Cardiac atrium fibroblast (primary cell): ENCODE measurements around a stretch of chr10.

GRCh38 chr10:78744656-78745096 is 324.1 kb upstream of the ZMIZ1 start:
- RAMPAGE, long total RNA = no peak

GRCh38 chr10:78774632-78774922 is 294.2 kb upstream of the ZMIZ1 start:
- RAMPAGE, long total RNA = no peak

- RAMPAGE, long total RNA = no peak
These were observed 137.0 kb upstream of the ZMIZ1 start for GRCh38 chr10:78931685-78932213.

- RAMPAGE, long total RNA = no peak
These were observed 103.7 kb upstream of the ZMIZ1 start for GRCh38 chr10:78964826-78965775.

DNA sequence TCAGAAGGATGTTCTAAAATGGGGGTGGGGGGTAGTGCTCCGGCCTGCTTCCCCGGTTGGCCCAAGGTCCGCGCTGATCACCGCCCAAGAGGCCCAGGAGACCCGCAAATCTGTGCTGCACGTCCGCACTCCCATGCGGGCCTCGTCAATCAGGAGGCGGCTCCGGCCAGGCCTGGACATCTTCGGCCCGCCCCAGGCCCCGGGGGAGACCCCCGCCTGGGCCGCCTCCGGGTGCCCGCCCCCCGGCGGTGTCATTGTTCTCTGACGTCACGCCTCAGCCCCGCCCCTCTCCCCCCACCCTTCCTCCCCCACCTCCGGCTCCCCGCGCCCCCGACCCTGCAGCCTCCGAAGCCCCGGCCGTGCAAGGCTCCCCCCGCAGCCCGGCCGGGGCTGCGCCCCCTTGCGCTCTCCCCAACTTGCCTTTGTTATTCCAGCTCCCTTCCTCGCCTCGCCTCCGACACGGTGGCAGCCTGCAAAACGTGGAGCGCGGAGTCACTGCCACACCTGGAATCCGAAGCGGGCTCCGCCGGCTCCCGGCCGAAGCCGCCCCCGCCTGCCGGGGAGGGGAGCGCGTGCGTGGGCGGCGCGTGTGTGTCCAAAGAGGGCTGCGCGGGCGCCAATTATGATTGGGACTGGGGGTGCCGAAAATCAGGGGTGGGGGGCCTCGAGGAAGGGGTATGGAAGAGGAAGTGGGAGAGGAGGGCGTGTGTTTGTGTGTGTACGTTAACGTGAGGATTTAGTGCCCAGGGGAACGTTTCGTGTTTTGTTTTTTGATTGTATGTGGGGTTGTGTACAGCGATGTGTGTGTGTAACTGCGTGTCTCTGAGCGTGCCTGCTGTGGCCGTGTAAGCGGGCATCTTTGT is 1.6 kb upstream of the ZMIZ1 start:
- RAMPAGE, long total RNA = no peak

DNA sequence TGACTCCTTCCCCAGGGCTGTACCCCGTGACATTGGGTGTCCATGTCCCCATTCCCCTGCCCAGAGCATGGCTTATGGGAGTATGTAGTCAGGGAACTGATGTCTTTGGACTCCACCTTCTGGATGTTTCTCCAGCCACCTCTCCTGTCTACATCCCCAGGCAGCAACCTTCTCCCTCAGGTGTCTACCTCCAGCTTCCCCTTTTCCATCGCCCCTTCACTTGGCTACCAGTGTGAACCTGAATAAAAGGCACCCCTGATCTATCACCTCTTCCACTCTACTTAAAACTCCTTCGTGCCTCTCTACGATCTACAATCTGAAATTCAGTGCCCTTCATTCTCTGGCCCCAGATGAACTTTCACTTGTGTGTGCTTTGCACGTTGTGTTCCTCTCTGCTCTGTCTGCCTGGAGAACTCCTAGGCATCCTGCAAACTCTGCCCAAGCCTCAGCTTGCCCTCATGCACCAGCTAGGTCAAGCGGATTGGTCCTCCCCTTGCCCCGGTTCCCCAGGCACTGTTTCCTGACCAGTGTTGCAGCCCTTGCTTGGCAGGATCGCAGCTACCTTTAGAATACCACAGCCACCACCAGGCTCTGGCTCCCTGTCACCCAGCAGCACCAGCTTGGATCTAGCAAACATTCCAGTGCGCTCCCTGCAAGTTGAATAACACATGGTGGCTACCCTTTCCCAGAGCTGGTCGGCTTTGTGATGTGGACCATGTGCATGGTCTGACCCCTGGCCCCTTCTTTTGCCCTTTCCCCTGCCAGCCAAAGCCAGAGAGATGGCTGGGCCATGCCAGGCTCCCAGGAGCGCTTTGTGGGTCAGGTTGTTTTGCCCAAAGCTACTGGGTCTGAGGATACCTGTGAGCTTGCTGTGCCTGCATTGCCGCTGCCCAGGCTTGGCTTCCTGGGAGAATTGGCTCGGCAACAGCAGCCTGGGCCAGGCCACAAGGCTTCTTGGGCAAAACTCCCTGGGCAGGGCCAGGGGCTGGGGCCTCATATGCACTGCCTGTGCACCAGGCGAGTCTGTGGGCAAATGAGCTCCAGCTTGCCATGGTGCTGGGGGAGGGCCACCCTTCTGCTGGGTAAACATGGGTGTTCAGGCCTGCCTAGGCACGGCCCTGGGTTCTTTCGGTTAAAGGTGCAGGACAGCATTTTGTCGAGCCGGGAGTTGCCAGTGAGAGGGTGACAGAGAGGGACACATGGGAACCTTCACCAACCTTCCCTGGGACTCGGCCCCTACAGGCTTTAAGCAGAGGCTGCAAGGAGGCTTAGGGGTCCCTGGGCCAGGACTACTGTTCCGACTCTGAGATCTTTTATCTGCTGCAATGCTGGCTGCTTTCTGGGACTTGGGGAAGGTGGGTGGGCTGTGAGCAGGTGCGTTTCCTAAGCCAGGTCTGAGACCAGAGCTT is 19.1 kb downstream of the ZMIZ1 start:
- RAMPAGE, long total RNA = no peak

DNA sequence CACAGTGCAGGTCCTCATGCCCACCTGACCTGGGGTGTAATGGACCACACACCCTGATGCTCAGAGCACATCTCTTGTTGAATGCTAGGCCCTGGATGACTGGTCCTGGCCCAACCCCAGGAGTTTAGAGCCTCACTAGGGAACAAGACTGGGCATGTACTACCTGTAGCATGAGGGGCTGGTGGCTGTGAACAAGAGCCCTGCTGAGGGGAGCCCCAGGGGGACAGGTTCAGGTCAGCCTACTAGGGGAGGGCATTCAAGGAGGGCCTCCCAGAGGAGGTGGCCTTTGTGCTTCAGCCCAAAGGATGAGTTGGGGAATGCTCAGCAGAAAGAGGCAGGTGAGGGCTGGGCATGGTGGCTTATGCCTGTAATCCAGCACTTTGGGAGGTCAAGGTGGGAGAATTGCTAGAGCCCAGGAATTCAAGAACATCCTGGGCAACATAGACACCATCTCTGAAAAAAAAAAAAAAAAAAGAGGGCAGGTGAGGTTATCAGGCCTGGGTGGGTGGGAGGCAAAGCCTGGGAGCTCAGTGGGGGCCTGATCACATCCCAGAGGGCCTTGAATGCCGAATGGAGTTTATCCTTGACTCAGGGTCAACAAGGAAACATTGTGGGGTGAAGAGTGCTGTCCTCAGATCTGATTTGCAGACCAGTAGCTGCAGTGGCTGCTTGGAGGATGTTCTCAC is 31.4 kb downstream of the ZMIZ1 start:
- RAMPAGE, long total RNA = no peak

DNA sequence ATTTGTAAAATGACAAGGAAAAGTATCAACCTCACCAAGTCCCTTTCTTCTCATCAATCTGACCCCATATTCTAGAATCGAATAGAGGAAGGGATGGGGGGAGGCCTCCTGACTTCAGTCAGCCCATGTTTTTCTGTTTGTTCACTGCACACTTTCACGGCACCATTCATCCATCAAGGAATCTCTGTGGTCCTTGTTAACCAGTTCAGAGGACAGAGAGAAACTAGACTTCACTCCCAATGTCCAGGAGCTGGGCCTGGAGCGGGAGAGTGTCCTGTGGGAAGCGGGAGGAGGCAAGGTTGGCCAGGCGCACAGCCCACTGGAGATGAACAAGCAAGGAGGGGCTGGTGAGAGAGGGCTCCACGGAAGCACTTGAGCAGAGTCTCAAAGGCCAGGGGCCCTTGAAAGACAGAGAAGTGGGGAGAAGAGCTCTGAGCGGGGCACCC is 49.4 kb downstream of the ZMIZ1 start:
- RAMPAGE, long total RNA = no peak

GRCh38 chr10:79152396-79152813 is 83.6 kb downstream of the ZMIZ1 start:
- RAMPAGE, long total RNA = no peak

GRCh38 chr10:79173155-79174036 is 104.6 kb downstream of the ZMIZ1 start:
- RAMPAGE, long total RNA = no peak

- RAMPAGE, long total RNA = no peak
These were observed 113.9 kb downstream of the ZMIZ1 start for GRCh38 chr10:79182428-79183376.

DNA sequence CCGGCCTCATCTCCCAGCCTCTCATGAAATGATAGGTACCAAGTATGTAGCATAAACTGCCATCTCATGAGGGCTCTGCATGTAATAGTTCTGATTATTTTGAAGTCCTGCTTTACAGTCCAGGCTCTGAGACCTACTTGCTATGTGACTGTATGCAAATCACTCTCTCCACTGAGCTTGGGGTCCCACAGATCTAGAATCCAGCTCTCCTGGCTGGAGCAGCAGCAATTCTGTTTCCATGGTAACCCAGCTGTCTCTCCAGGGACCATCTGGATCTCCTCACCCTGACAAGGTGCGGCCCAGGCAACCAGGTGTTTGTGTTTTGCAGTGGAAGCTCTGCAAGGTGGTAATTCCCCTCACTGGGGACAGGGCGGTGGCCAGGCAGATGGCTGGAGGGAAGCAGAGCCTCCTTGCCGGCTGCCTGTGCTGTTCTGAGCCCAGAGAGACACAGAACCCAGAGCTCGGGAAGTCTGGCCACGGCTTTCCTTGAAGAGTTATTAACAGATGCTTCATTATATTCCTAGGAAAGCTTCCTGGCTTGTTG is 118.3 kb upstream of the PPIF start:
- RAMPAGE, long total RNA = no peak

DNA sequence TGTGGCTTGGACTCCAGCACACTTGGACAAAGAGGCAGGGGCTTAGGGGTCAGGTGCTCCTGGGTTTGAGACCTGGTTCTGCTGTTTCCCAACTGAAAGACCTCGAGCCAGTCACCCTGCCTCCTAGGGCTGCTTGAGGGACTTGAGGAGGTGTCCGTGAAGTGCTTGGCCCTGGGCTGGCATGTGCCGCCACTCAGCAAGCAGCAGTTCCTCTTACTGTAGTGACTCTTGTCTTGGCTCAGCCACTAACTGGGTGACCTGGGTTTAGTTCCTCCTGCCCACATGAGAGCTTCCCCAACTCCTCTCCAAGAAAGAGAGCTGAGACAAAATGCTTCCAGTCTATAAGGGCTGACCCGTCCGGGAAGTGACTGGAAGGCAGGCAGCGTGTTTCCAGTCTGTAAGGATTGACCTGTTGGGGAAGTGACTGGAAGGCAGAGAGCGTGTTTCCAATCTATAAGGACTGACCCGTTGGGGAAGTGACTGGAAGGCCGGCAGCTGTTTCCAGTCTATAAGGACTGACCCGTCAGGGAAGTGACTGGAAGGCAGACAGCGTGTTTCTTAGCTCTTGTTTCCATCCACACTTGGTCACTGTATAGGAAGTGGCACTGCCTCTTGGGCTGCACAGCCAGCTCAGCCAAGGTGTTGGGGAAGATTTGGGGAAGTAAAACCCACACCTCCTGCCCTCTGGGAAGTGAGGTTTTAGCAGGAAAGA is 53.4 kb upstream of the PPIF start:
- RAMPAGE, long total RNA = no peak

GRCh38 chr10:79307086-79307938 is 40.0 kb upstream of the PPIF start:
- RAMPAGE, long total RNA = no peak

DNA sequence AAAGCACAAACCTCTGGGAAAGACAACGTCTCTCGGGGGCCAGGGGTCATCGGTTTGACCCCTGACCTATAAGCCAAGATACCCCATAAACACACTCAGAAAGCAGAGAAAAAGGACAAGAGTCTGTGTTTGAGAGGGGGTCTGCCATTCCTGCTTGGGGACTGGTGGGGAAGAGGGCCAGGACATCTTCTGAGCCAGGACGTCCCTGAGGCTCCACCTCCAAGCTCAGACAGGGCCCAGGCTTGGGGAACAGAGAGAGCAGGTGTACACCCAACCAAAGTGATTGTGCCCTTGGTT is 34.0 kb upstream of the PPIF start:
- RAMPAGE, long total RNA = no peak

DNA sequence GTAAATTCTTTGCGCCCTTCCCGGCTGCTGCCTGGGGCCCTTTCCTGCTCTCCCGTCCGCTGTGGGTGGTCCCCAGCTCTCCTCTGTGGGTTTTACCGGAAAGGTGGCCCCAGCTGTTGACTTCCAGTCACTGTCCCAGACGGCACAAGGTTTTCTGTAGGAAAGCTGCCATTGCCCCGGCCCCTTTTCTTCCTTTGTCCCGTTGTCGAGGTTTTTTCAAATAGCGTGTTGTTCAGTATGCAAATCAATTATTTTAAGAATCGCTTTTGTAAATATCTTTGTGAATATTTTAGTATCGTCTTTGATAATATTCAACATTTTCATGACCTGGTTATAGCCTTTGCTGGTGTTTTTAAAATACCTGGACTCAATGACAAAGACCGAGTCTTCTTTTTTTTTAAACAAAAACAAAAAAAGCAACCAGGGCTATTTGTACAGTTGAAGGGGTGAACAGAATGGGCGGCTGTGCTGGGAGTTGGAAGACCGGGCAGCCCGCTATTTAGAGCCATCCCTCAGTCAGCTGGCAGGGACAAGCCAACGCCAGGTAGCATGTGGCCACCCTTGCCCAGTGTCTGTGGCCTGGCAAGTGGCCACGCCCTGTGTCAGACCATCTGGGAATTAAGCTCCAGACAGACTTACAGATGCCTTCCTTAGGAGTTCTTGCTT is 32.8 kb upstream of the PPIF start:
- RAMPAGE, long total RNA = no peak

DNA sequence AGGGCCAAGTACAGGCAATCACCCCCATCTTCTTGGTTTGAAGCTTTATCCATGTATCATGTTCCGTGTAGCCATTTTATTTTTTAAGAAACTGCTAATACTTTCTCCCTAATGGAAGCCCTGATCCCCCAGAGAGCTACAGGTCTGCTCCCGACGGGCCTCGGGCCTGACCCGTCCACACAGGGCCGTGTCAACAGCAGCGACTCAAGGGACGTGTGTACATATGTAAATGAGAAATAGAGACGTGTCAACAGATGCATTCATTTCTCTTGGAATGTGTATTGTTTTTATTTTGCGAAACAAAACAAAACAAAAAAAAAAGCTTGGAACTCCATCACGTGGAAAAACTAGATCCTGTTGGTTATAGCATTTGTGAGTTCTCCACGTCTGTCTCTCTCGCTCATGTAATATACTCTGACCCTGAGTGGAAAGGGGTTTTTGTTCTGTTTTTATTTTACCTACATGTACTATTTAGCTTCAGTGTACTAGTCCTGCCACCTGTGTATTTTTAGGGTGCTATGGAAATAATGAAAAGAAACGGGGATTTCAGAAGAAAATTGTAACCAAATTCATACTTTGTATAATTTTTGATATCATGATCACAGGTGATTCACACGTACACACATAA is 31.6 kb upstream of the PPIF start:
- RAMPAGE, long total RNA = no peak

DNA sequence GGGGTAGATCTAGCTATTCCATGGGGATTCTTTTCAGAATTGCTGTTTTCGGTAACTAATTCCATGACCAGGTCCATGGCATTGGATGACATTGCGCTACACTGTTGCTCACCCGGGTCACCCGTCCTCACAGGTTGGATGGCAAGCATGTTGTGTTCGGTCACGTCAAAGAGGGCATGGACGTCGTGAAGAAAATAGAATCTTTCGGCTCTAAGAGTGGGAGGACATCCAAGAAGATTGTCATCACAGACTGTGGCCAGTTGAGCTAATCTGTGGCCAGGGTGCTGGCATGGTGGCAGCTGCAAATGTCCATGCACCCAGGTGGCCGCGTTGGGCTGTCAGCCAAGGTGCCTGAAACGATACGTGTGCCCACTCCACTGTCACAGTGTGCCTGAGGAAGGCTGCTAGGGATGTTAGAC is 6.3 kb downstream of the PPIF start:
- RAMPAGE, long total RNA = no peak

DNA sequence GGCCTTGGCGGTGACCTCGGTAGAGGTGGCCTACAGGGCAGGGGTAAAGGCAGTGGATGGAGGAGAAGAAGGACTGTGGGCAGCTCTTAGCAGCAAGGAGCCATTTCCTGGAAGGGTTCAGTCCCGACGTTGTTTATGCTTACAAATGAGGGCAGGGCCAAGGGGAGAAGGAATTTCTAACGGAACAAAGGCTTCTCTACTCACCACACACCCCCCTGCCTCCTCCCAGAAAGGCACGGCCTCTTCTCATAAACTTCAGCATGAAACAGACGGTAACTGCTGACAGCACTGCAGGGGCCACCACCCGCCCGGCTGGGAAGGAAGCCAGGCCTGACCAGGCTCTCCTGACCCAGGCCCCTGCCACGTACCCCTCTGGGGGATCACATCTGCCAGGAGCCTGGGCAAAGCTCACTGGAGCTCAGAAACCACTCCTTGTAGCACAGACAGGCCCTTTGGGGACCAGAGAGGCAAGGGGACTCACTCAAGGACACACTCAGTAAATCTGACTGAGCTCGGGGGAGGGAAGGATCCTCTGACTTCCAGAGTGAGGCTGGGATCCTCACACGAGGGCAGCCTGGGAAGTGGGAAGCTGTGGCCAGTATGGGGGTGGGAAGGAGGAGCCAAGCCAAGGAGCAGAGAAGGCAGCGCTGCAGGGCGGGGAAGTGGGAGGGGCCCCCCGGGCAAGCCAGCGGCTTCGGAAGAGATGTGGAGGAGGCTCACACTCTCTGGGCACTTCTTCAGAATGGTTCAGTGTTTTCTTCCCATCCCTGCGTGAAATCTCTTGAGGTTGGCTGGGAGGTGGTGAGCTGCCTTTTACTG is 46.1 kb downstream of the ZCCHC24 start:
- RAMPAGE, long total RNA = no peak

DNA sequence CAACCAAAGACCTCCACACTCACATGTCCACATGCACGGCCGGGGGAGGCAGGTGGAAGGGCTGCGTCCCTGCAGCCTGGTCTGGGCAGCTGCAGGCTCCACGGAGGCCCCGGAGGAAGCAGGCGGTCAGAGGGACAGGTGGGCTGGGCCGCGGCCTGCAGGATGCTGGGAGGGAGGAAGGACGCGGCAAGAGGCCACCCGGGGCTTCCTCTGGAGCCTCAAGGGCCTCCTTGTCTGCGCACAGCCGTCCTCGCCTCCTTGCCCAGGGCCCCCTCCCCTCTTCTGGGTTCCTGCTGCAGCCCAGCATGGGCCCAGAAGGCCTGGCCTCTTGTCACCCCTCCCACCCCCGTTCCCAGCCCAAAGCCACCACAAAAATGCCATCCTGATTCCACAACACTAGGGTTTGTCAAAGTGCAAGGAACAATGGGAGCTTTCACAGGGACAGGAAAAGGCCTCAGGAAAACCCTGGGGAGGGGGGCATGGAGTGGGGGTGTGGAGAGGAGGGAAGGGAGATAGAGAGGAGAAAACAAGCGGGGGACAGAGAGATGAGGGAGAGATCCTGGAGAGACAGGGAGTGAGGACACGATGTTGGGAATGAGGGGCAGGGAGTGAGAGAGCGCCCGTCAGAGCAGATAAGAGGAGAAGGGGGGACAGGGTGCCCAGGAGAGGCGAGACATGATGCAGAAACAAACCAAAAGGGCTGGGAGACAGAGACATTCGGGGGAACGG is 41.9 kb downstream of the ZCCHC24 start:
- RAMPAGE, long total RNA = no peak